ENCODE data around the gene MACO1.

DNA sequence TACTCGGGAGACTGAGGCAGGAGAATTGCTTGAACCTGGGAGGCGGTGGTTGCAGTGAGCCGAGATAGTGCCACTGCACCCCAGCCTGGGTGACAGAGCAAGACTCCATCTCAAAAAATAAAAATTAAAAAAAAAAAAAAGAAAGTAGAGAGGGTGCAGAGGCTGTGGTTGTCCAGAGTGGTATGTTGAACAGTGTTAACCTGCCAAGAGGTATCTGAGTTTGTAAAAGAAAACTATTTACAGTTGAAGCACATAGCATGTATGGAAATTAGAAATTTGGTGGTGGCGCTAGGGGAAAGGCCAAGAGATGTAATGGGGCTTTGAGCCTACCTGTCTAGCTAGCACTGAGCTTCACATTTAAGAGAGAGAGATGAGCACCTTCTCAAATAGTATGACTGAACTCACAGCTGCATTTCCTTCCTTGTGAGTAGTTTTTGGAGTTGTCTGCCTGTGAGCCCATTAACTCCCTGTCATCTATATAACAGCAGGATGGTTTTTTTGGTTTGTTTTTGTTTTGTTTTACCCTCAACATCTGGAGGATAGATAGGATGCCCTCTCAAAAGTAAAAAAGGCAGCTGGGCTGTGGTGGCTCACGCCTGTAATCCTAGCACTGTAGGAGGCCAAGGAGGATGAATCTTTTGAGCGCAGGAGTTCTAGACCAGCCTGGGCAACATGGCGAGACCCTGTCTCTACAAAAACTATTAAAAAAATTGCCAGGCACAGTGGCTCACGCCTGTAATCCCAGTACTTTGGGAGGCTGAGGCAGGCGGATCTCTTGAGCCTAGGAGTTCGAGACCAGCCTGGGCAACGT, 4.1 kb downstream of the CLIC4 start:
- RRBS, result no CpG with 5 or more reads among the region's 11 CpGs

DNA sequence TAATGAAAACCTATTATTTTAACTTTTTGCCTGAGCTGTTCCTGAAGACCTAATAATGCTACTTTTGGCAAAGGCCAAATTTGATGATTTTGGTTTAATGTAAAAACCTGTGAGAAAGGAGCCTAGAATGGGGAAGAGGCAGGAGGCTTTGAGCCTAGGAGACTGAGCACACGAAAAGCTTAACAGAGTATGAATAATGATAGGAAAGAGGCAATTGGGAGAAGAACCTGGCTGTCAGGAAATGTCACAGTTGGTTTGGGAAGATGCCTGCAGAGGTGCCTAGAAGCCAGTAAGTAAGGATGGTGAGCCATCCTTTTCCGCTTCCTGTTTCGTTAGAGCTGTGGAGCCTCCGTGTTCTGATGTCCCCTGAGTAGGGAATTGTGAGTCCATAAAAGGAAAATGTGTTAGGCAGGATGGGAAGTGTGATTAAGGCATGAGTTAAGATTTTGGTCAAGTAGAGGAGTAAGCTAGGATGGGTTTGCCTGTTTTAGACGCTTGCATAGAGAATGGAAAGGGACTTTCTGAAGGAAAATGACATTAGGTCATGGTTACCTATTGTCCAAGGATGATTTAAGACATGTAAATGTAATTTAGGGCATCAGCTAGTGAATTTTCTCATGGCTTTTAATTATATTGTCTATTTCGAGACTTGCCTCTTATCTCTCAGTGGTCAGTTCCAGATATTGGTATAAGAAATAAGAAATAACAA, 9.0 kb downstream of the CLIC4 start:
- RRBS, result no CpG with 5 or more reads among the region's 6 CpGs

- RRBS, result 75% methylated on average over 11 of the region's 27 CpGs
Observed at GRCh38 chr1:24911322-24912010, 18.6 kb downstream of the RUNX3 start.

DNA sequence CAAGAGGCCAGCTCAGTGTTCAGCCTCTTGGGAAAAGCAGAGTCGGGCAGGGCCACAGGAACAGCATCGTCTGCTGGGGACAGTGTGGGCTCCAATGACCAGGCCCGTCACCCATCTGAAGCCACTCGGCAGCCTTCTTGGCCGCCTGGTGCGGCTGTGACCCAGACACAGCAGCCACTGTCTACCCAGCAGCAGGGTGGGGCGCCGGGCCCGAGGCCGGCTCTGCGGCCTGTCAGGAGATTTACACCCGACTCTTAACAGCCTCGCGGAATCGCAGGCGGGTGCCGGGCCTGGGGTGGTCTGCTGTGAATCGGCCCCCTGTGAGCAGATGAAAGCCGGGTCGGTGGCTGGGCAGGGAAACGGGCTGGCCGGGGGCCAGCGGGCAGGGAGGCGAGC, 15.9 kb downstream of the RUNX3 start:
- RRBS, result 2% methylated on average over 10 of the region's 24 CpGs

GRCh38 chr1:24915444-24915756, 14.7 kb downstream of the RUNX3 start:
- RRBS, result no CpG with 5 or more reads among the region's 5 CpGs

DNA sequence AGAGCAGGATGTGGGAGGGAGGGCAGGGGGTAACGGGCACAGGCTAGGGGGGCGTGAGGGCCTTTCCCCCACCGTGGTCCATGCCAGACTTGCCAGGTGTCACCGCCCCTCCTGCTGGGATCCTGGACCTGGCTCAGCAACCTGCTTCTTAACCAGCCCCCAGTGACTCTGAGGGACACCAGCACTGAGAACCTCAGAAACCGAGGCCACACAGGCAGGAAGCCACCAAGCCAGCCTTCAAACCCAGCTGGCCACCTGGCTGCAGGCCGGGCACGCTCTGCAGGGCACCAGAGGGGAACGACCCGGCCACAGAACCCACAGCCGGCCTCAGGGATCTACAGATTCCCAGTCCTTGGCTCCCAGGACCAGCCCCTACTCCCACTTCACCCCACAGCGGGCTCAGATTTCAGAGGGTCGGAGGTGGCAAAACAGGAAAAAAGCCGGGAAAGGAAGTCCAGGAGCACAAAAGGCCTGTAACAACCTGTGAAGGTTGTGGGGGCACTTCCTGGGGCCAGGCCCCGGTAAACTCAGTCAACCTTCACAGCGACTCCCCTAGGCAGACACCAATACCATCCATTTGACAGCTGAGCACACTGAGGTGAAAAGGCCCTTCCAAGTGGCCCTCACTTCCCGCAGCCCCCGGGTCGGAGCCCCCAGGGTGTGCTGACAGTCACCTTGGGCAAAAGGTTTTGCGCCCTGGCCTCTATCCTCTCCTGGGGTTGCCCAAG, 14.2 kb downstream of the RUNX3 start:
- RRBS, result 42% methylated on average over 2 of the region's 19 CpGs

DNA sequence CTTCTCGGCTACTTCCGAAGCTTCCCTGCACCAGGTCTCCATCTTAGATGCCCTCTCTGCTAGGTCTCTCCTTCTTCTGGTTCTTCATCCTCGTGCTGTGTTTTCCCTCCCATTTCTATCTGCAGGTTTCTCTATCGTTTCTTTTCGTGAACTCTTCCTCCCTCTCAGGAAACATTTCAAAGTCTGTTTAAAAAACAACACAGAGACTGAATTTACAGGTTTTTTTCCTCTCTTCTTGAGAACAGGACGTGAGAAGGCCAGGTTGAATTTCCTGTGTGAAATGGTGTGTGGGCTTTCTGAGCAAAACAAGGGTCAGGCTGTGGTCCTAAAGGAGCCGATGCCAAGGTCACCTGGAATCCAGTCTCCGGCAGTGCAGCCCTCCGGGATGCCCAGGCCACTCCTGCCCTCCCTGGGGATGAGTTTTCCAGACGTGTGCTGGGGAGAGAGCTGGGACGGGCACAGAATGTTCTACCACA, 62.6 kb upstream of the RUNX3 start:
- RRBS, result no CpG with 5 or more reads among the region's 11 CpGs

GRCh38 chr1:24997550-24998082, 67.5 kb upstream of the RUNX3 start:
- RRBS, result no CpG with 5 or more reads among the region's 16 CpGs

DNA sequence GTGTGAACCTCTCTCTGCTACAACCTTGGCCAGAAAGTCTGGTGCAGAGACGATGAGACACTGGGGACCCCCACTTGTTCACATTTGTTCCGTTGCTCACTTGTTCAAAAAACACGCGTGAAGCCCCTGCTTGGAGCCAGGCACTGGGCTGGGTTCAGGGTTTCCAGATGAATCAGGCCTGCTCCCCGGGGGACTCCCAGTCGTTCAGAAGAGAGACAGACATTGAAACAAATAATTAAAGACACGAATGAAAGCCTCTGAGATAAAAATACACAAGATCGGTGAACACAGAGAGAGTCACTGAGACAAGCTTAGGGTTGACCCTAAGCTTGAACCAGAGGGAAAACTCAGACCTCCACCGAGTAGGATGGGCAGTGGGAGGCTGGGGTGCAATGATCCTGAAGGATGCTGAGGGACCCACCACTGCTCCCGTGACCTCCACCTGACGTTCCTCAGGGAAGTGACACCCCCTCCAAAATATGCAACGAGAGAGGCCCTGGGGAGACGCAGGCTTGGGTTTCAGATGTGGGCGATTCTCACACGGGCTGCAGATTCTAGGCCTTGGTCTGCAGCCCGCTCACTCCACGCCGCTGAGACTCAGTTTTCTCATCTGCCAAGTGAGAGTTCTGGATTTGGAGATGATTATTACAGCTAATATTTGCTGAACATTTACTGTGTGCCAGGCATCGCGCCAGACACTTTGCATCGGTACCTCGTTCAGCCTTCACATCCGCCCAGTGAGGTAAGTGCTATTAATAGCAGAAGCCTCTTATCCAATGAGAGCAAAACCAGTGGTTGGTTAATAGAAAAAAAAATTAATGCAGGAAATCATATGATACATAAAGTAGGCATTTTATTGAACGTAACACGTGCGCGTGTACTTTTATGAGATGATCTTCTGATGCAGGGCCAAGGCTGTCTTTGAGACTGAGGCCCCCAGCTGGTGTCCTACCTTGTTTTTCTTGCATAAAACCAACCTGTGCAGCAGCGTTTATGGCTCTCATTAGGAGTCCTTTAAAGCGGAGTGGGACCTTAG, 101.9 kb upstream of the RUNX3 start:
- RRBS, result no CpG with 5 or more reads among the region's 29 CpGs

- RRBS, result no CpG with 5 or more reads among the region's 1 CpG
Observed at GRCh38 chr1:25109607-25110055, 122.7 kb downstream of the SYF2 start.

DNA sequence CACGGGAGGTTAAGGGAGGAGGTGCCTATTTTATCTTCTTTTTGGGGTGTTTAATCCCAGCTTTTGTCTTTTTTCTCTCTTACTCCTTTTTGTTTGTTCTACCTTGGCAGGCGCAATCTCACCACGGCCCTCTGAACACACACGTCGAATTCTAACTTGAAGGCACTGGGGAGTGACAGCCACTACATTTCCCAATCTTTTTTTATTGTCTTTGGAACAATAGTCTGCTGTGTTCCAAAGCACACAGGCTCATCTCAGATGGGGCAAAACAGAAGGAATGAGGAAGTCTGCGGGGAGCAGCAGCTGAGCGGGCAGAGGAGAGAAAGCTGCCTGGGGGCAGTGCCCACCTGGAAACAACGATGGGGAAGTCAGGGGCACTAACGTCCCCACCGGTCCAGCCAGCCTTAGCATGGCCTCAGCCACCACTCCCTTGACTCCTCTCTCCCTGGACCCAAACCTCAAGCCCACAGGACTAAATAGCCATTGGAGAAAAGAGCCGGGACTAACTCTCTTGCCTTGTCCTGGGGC, 34.3 kb downstream of the SYF2 start:
- RRBS, result 54% methylated on average over 2 of the region's 11 CpGs

DNA sequence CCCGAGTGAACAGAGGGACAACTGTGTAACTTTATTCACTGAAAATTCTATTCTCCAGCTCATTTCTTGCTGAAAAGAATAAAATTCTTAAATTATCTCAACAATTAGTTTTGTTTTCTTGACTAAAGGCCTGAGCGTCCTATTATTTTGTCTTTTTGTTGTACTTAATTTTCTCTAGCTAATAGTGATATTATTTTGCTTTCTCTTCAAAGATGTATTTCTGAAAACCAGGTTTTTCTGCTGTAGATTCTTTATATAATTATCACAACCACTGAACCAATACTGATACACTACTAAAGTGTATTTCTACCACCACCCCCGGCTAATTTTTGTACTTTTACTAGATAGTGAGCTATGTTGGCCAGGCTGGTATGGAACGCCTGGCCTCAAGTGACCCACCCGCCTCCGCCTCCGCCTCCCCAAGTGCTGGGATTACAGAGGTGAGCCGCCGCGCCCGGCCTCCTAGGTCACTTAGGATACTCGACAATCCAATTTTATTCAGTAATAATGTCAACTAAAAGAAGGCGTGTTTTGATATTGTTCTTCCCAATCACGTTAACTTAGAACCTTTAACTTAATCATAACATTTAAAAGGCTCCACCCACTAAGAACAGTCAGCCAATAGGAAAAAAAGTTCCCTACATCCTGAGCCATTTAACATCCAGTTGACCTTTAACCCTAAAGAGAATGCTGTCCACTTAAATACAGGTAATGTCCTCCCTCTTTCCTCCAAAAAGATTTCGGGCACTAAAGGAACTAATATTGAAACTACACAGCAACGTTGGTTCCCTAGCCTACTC, 1.5 kb downstream of the RSRP1 start:
- RRBS, result no CpG with 5 or more reads among the region's 16 CpGs

DNA sequence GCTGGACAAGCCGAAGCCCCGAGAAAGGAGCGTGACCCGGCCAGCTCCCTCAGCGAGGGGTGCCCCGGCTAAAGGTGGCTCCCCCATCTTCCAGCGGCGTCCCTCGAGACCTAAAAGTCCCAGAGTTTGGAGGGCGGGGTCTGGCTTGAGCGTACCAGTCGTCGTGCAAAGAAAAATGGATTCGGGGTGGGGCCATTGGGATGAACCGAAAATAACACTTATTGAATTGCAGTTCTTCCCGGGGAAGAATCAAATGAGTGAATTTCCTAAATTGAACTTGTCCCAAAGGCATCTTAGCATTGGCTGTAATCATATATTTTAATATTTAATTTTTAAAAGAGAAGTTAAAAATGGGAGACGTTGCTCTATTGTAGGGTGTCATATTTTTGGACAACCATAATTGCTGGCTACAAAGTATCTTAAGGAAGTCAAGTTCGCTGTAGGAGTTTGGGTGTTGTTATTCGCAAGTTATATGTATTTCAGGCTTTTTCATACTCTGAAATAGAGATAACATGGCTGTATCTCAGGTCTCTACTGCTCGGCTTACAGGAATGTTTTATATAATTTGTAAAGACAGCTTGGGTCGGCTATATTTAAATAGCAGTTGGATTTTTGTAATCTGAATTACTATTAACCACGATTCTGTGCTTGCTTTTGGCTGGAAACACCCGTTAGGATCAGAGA, 752 bp downstream of the TMEM50A start:
- RRBS, result under 1% methylated on average over 4 of the region's 23 CpGs

- RRBS, result no CpG with 5 or more reads among the region's 14 CpGs
Observed at GRCh38 chr1:25429827-25430021, 973 bp upstream of the MACO1 start.

DNA sequence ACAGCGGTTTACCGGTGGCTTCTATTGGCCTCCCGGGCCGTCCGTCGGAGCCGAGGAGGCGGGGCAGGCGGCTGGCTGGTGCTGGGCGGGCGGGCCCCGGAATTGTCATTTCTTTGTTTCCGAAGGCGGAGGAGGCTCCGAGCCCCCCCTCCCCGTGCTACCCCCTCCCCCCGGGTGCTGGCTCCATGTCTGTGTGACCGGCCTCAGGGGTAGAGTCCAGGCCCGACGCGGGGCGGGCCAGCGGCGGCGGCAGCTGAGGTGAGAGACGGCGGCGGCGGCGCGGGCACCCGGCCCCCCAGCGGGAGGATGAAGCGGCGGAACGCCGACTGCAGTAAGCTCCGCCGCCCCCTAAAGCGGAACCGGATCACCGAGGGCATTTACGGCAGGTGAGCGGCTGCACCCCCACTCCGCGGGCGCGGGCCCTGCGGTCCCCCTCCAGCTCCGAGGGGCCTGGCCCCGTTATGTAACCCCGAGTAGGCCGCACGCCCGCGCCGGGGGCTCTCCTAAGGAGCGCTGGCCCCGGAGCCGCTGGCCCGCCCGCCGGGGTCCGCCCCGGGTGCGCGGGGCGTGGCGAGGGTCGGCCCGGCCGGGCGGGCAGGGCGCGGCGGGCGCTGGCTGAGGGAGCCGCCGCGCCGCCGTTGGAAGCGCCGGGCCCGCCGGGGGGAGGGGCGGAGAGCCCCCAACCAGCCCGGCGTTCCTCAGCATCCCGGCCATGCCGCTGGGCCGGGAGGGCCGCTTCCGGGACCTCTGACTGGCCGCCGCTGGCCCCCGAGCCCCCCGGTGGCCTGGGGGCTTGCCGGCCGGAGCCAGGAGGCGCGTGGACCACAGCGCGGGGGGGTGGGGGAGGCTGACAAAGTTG, at the start of gene MACO1:
Gene MACO1 (plus strand): TSS at position 105 of the 859 bp plus-strand sequence.
- RRBS, result 1% methylated on average over 49 of the region's 104 CpGs

- RRBS, result no CpG with 5 or more reads among the region's 6 CpGs
Observed at GRCh38 chr1:25491753-25492409, 51.5 kb upstream of the LDLRAP1 start.

GRCh38 chr1:25561472-25561867, 18.1 kb downstream of the LDLRAP1 start:
- RRBS, result no CpG with 5 or more reads among the region's 4 CpGs

- RRBS, result no CpG with 5 or more reads among the region's 15 CpGs
Observed at GRCh38 chr1:25565103-25565931, 21.9 kb downstream of the LDLRAP1 start.

DNA sequence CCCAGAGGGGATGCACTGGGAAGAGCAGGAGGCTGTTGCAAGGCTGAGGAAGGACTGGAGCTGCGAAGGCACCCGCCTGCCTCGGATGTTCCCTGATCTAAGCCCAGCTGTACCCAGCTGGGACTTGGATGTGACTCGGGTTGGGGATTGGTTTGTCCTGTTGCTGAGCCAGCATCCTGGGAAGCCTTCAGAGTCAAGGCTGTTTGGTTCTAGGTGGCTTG, 42.3 kb downstream of the MAN1C1 start:
- RRBS, result no CpG with 5 or more reads among the region's 4 CpGs

GRCh38 chr1:25675824-25676425, 59.3 kb downstream of the MAN1C1 start:
- RRBS, result no CpG with 5 or more reads among the region's 10 CpGs